Metastatic Liver Carcinoma in the Adrenal Gland (tissue), 2 donors: Measurements from ENCODE around the genes JAGN1, BRK1 and ATP2B2.

GRCh38 chr3:9458086-9459461, 61.2 kb downstream of the SETD5 start:
- PRO-cap, 2 experiments: no peak in any of the 2 experiments

- PRO-cap, 2 experiments: no peak in any of the 2 experiments
Observed at GRCh38 chr3:9653492-9654272, 4.4 kb downstream of the MTMR14 start.

- PRO-cap, 2 experiments: no peak in any of the 2 experiments
Observed at GRCh38 chr3:9757300-9758057, 7.7 kb downstream of the OGG1 start.

DNA sequence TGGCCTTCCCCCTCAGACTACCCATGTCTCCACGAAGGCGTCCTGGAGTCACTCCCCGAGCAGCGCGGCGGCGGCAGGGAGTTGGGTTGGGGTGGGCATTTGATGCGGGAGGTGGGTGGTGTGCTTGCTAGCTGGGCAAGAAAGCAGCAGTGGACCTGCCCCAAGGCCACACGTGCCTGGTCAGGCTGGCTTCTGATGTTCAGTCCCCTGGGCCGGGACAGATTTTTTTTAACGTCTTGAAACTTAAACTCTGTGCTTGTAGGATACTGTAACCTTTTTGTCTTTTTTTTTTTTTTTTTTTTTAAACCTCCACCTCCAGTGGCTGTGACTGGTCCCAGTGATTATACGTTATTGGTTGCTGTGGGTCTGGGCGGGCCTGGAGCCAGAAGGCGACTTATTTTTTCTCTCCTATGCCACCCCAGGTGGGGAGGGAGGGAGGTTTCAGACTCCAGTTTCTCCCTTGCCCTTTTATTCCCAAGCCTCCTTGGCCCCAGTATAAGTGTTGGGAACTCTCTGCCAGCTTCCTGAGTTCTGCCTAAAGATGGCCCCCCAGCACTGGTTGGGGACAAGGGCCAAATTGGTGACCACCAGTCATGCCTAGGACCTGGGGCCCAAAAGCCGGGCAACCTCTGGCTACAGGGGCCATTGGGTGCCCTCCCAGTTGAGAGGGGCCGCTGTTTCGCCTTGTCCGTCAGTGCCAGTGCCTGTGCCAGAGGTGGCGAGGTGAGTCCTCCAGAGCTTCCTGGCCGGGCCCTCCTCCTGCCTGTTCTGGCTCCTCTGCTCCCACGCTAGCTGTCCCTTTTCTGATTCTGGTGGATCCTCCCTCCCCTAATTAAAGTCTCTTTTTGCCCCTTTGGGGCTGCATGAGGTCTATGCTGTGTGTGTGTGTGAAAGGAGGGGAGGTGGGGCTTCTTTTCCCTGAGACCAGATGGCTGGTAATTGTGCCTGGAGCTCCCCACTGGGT, 3.5 kb upstream of the TTLL3 start:
- PRO-cap, 2 experiments: no peak in any of the 2 experiments

- PRO-cap, 2 experiments: no peak in any of the 2 experiments
Observed at GRCh38 chr3:9884340-9885024, 4.4 kb upstream of the CIDEC start.

DNA sequence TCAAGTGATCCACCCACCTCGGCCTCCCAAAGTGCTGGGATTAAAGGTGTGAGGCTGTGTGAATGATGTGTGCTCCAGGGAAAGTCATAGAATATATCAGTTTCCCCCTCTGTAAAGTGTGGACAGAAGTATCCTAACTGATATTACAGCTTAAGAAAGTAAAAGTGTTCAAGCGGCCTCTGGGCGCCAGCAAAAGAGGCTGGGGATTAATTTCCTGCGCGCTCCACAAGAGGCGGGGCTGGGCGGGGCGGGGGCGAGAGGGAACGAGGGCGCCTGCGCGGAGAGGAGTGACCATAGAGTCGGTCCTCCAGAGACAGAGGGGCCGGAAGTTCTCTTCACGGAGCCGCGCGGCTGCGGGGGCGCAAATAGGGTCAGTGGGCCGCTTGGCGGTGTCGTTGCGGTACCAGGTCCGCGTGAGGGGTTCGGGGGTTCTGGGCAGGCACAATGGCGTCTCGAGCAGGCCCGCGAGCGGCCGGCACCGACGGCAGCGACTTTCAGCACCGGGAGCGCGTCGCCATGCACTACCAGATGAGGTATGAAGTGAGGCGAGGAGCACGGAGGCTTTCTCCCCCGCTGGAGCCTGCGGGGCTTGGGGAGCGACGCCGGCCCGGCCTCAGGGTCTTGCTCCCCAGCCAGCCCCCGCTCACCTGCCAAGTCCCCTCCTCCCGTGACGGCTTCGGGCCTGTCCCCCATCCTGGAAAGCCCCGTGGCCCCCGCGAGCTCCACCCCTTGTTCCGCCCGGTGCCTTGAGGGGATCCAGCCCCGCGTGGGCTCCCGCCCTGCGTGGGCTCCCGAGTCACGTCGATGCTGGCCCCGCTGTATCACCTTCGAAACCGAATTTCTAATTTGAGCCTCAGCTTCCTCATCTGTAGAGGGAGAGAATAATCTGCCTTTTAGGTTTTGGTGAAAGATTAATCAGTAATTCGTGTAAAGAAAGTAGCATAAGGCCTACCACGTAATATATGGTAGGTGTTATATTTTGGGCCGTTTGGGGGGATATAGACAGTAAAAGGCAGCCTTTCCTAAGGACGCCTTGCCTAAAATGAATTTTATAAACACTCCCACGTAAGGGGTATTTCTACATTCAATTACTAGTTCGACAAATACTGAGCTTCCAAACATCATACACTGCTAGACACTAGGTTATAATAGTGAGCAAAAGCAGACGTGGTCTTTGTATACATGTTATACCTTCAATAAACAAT, at the start of gene JAGN1:
Gene JAGN1 (plus strand): TSS at position 332 of the 1,205 bp plus-strand sequence.
- PRO-cap, 2 experiments: peak in 2 of 2 experiments; most common plus-strand start position 294 of the sequence (in 1); most common minus-strand start position 227 of the sequence (in 1)

DNA sequence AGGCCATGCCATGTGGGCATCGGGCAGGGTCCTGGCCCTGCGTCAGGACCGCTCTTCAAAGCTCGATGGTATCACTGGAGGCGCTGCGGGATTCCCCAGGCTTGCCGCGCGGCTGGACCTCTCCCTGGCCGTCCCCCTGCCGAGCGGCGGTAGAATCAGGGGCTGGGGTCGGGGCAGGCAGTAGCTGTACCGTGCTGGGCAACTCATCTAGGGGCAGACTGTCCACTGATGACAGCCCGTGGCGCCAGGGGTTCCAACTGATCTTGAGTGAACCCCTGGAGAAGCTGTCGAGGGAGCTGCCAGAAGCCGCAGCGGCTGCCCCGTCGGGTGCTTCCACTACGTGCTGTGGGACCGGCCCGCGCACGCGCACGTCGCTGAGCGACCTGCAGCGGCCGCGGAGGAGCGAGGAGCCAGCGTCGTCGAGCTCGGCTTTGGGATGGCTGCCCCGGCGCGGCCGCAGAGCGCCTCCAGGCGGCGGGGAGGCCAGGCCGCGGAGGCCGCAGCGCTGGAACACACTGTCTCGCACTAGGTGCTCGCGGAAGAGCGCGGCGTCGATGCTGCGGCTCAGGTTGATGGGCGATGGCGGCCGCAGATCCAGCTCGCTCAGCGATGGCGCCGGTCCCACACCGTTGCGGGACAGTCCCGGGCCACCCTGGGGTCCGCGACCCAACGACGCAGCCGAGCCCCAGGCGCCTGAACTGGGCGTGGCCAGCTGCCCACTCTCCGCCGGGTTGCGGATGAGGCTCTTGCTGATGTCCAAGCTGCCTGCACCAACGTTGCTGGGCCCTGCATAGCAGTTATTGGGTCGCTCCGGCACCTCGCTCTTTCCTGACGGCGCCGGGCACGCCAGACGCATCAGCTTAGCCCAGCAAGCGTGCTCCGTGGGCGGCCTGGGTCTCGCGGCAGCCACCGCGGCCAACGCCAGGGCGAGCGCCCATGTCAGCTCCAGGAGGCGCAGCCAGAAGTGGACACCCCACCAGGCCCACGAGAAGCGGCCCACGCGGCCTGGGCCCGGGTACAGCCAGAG, 5.7 kb downstream of the PRRT3 start:
- PRO-cap, 2 experiments: peak in 2 of 2 experiments; most common plus-strand start position 388 of the sequence (in 2); most common minus-strand start position 345 of the sequence (in 2)

GRCh38 chr3:10003054-10003859, 16.6 kb upstream of the EMC3 start:
- PRO-cap, 2 experiments: no peak in any of the 2 experiments

DNA sequence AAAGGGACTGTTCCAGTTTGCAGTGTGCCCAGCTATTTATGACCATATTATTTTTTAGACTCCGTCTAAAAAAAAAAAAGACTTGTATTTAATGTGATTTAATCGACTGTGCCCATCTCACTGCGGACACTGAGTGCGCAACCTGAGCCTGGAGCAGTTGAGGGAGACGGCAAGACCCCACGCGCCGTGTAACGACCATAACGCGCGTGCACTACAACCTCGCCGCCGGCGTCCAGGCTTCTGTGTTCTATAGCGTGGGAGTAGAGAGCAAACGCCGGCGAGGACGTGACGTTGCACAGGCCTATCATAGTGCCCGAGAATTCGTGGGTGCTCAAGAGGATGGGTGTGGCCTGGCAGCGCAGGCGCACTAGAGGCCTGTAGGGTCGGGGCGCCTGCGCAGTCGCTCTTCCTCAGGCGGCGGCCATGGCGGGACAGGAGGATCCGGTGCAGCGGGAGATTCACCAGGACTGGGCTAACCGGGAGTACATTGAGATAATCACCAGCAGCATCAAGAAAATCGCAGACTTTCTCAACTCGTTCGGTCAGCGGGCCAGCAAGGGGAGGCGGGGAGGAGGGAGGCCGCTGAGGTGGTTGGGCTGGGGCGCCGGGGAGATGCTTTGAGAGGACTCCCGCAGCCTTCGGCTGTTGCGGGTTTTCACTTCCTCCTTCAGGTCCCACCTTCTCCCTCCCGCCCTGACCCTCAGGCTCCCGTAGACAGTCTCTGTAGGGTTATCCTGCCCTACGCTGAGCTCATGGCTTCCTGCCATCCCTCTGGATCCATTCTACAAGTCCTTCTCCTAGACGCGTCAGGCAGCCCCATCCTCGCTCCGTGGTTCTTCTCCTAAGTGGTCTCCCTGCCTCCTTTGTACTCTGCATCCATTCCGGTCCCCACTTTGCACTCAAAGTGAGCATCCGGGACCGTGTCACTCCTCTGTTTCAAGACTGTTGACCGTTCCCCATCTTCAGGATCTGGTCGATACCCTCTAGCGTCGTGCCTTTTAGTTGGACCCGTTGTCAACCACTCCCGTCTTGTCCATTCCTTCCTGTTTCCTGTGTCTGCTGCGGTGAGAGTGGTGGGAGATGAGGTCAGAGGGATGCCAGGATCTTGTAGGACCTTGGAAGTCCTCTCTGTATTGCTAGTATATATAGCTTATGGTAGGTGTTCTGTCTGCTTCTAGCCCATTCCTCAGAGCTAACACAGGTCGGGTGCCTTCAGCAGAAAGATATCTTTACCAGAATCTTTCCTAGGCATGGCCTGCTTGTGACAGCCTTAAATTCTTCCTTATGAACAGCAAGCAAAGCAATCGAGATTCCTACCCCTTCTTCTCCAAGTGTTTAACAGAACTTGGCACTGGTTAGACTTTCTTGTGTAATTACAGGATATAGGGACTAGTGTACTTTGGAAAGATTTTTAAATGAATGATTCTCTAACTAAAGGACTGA, at the start of gene BRK1:
Gene BRK1 (plus strand): TSS at position 397 of the 1,443 bp plus-strand sequence.
- PRO-cap, 2 experiments: peak in 2 of 2 experiments; most common plus-strand start position 413 of the sequence (in 2); most common minus-strand start position 242 of the sequence (in 2)

DNA sequence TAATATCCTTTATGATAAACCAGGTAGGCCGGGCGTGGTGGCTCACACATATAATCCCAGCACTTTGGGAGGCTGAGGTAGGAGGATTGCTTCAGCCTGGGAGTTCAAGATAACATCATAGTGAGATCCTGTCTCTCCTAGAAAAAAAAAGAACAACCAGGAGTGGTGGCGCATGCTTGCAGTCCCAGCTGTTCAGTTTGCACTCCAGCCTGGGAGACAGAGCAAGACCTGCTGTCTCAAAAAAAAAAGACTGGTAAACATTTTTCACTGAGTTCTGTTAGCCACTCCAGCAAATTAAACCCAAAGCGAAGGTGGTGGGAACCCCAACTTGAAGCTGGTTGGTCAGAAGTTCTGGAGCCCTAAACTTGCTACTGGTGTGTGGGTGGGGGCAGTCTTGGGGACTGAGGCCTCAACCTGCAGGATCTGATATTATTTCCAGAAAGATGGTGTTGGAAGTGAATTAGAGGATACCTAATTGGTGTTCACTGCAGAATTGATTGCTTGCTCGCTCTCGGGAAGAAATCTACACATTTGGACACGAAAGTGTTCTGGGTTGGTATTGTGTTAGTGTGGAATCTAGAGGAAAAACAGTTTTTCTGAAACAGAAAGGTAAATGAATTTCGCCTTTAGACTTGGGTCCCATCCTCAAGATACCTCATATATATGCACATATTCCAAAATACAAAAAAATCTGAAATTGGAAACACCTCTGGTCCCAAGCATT, 9.4 kb upstream of the IRAK2 start:
- PRO-cap, 2 experiments: no peak in any of the 2 experiments

GRCh38 chr3:10198628-10199108, 33.9 kb downstream of the IRAK2 start:
- PRO-cap, 2 experiments: no peak in any of the 2 experiments

GRCh38 chr3:10284348-10285211, 8.2 kb downstream of the GHRL start:
- PRO-cap, 2 experiments: no peak in any of the 2 experiments

- PRO-cap, 2 experiments: no peak in any of the 2 experiments
Observed at GRCh38 chr3:10319171-10319509, 1.8 kb downstream of the SEC13 start.

DNA sequence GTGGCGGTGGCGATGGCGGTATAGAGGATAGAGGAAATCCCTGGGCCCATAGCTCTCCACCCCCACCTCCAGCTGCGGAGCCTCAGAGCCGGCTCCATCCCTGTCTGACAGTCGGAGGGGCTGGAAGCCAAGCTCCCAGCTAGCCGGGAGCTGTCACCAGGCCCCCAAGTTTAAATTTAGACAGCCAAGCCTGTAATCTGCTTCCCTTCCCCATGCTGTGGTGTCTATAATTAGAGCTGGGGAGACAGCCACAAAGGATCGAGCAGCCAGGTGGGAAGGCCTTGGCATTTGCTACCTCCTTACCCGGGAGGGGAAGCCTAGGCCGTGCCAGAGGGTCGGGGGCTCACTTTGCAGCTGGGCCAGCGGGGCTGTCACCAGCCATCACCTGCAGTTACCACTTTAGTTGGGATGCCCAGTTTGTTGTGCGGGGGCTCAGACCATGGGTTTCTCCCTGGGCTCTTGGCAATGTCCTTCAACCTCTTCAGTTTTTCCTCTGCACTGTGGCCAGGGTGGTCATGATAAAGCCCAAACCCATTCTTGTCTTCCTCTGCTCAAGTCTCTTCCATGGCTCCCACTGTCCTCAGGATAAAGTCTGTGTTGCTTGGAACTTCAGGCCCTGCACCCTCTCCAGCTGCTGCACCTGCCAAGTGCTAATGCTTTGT, 56.4 kb upstream of the SEC13 start:
- PRO-cap, 2 experiments: no peak in any of the 2 experiments

DNA sequence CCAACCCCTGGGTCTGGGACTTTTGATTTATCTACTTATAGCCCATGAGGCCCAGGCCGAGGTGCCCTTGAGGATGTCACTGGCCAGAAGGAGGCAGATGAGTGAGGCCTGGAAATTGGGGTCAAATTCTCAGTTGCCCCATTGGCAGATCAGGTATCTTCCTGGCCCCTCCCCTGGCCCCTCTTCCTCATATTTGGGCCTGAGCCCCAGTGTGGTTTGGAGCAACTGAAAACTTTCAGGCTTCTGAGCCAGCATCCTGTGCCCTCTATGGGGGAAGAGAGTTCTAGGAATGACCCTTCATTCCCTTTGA, 70.7 kb downstream of the ATP2B2 start:
- PRO-cap, 2 experiments: no peak in any of the 2 experiments

DNA sequence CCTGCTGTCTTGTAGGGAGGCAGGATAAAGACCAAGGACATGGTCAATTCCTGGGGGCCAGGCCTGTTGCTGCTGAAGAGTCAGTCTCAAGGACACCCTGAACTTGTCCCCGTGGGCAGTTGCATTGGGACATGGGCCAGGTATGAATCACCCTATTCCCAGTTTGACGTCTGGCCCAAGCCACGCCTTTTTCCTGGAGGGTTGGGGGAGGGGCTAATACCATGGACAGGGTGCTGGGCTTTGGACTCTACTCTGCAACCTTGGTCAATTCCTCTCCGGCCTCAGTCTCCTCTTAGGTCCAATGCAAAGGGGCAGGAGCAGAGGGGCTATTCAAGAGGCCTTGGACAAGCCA, 10.4 kb downstream of the ATP2B2 start:
- PRO-cap, 2 experiments: peak in 2 of 2 experiments; most common plus-strand start position 216 of the sequence (in 1); most common minus-strand start position 105 of the sequence (in 2)

DNA sequence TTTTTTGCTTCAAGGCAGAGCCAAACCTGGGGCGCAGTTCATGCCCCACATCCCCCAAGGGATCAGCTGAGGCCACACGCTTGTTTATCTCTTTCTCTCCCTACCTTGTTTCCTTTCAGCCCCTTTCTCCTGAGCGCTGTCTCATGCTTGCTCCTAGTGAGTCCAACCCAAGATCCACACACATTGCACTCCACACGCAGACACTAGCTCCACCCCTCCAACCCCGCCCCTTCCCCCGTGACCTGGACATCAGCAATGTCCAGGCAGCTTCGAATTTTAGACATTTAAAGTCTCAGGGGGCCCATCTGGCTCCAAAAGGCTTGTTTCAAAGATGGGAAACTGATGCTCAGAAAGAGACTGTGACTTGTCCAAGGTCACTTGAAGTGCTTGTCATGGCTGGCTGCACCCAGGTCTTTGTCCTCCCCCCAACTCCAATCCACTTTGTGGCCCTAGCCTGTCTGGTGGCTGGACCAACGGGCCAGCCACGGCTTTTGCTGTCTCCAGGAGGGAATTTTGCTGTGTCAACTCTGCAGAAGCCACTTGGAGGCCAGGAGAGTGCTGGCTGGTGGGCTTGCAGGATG, 8.8 kb downstream of the ATP2B2 start:
- PRO-cap, 2 experiments: peak in 2 of 2 experiments; most common plus-strand start position 283 of the sequence (in 2); most common minus-strand start position 205 of the sequence (in 2)

DNA sequence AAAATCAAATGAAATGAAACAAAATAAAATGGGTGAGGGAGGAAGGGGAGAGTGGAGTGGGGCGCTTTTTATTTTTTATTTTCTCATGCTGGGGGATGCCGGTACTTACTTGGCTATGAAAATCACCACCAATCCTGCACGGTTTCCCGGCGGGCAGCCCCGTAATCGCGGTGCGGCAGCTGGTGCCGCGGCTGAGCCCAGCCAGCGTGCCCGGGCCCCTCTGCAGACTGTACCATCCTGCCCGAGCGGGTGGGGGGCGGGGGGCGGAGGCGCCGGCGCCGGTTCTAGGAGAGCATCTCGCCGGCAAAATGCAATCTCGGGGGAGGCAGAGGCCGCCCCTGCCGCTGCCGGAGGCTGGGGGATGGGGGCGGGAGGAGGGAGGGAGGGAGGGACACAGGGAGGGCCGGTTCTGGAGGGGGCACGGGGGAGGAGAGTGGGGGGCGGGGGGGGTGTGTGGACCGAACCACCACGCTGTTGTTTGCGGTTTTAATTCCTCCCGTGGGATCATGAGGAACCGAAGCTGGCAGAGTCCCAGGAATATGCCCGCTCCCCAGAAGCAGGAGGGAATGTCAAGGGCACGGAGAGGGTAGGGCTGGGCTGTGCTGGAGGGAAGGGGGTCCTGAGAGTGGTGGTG, at the start of gene ATP2B2:
Gene ATP2B2 (minus strand): TSS at position 231 of the 634 bp plus-strand sequence.
- PRO-cap, 2 experiments: peak in 2 of 2 experiments; most common plus-strand start position 313 of the sequence (in 2); most common minus-strand start position 229 of the sequence (in 2)

DNA sequence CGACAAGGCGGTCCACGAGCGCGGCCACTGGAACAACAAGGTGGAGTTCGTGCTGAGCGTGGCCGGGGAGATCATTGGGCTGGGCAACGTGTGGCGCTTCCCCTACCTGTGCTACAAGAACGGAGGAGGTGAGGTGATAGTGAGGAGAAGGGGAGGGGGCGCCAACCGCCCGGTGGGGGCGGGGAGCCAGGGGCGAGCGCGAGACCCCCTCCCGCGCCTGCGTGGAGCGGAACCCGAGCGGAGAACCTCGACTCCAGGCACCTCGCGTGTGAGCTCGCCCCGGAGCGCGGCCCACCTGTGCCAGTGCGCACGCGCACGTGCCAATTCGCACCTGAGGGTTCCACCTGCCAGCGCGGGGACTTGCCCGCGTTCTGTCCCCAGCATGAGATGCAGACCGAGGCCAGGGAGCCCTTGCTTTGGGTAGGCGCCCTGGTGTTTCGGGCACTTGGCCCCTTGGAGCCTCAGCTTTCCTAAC, 403 bp downstream of the SLC6A11 start:
- PRO-cap, 2 experiments: peak in 2 of 2 experiments; most common plus-strand start position 385 of the sequence (in 1); most common minus-strand start position 270 of the sequence (in 2)

DNA sequence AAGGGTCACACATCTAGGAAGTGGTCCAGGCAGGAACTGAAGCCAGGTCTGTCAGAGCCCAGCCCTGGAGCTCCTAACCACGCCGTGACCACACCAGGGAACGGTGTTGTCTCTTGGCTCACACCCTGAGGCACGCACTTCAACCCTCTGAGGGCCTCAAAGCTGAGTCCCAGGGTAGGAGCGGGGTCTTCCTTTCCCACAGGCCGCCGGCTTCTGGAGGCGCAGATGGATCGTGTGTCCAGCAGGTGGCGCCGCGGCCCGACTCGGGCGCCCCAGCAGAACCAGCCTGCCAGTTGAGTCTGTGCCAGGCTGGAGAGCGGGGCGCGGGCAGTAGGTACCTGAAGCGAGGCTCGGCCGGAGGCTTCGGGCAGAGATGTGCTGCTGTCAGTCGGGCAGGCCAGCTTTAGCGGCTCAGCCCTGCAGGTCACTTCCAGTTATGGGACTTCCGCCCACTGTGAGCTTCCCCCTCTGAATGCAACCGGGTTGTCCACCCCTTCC, 68.2 kb downstream of the SLC6A1 start:
- PRO-cap, 2 experiments: no peak in any of the 2 experiments